Adrenal gland (tissue), 7 donors: ENCODE measurements around the genes METTL7B, ORMDL2 and RAB5B.

- PRO-cap, 3 experiments, result peak in 1 of 3 experiments; most common plus-strand start chr12:55658931 (in 1); most common minus-strand start chr12:55658701 (in 1)
- RAMPAGE, long total RNA, 4 experiments, result no peak in any of the 4 experiments
- RRBS, result no CpG with 5 or more reads among the region's 4 CpGs
Observed at GRCh38 chr12:55658268-55658992, 21.7 kb downstream of the OR10P1 start.

GRCh38 chr12:55680850-55682010 is at the start of gene METTL7B:
Gene METTL7B (plus strand): TSS chr12:55681736.
- PRO-cap, 3 experiments, result peak in 3 of 3 experiments; most common plus-strand start chr12:55681667 (in 2); most common minus-strand start chr12:55681290 (in 2)
- RAMPAGE, long total RNA, 4 experiments, result start-site peak on the plus strand in 3 of 4 experiments, at chr12:55681667-55681741 at its widest, 19 to 25 reads per replicate
- RRBS, result no CpG with 5 or more reads among the region's 16 CpGs

- PRO-cap, 3 experiments, result no peak in any of the 3 experiments
- RAMPAGE, long total RNA, 4 experiments, result no peak in any of the 4 experiments
- RRBS, result no CpG with 5 or more reads among the region's 7 CpGs
Observed at GRCh38 chr12:55694744-55695313, 12.9 kb downstream of the ITGA7 start.

DNA sequence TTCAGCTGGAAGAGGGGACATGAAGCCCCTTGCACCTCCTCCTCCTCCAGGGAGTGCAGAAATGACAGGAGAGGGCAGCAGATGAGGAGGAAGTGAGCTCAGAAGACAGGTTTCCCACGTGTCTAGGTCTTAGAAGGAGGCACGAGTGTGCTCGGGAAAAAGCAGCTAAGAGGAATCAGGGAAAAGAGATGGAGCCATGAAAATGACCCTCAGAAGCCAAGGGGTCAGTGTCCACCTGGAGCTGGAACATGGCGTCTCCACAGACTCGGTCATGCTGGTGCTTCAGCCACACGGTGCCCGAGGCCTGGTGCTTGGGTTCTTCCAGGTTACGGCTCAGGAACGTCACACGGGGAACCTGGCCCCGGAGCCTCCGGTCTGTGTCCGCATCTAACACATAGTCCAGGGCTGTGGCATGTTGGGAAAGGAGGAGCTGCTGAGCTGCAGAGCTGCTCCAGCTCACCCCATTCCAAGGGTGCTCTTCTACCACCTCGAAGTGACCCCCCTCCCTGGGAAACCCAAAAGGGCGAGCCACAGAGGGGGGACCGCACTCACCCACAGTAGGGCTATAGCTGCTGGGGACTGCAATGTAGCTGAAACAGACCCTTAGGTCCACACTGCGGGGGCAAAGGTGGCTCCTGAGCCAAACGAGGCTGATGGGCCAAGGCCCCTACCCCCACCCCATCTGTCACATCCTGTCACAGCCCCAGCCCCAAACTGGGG is 10.9 kb downstream of the ITGA7 start:
- PRO-cap, 3 experiments, result no peak in any of the 3 experiments
- RAMPAGE, long total RNA, 4 experiments, result no peak in any of the 4 experiments
- RRBS, result no CpG with 5 or more reads among the region's 18 CpGs

DNA sequence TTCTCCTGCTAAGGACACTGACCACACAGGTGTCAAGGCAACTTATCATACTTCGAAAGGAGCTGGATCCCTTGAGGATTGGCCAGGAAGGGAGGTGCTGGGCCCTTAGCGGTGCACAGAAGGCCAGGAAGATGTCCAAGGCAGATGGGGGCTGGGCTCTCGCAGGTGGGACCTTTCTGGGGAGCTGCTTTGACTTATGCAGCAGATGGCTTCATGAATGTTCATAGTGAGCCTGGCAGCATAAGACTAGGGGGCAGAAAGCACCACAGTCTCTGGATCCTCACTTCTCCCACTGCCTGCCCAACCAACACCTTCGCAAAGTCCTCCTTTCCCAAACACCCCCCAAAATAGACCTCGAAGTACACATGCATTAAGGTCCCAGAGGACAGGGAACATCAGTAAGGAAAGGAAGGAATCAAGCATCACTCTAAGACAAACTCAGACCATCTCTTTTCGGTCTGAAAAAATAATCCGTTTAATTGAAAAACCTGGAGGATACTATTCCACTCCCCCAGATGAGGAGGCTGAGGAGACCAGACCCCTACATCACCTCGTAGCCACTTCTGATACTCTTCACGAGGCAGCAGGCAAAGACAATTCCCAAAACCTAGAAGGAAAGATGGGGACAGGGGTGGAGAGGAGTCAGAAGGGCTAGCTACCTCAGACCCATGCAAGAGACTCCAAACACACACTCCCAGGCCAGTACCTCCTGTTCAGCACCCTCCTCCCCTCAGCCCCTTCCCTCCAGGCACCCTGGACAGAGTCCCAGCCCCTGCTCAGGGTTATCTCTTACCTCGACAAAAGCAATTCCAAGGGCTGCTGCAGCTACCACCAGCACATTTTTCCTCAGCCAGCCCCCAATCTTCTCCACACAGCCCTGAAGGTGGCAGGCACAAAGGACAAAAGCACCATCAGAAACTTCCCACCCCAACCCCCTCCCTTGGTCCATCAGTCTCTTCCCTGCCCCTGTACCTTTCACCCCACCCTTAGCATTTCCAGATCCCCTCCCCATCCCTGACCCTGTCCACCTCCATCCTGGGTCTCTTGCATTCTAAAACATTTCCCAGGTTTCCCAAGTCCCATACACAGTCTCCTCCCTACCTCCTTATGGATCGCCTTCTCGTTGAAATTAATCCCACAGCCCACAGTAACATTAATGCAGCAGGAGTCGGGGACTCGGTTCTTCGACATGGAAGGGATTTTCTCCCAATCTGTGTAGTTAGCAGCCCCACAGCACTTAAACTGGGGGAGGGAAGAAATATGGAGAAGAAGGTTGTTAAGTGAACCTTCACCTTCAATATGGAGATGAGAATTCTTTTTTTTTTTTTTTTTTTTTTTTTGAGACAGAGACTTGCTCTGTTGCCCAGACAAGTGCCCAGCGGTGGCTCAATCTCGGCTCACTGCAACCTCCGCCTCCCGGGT is 3.3 kb downstream of the CD63 start:
- PRO-cap, 3 experiments, result no peak in any of the 3 experiments
- RAMPAGE, long total RNA, 4 experiments, result no peak in any of the 4 experiments
- RRBS, result no CpG with 5 or more reads among the region's 19 CpGs

DNA sequence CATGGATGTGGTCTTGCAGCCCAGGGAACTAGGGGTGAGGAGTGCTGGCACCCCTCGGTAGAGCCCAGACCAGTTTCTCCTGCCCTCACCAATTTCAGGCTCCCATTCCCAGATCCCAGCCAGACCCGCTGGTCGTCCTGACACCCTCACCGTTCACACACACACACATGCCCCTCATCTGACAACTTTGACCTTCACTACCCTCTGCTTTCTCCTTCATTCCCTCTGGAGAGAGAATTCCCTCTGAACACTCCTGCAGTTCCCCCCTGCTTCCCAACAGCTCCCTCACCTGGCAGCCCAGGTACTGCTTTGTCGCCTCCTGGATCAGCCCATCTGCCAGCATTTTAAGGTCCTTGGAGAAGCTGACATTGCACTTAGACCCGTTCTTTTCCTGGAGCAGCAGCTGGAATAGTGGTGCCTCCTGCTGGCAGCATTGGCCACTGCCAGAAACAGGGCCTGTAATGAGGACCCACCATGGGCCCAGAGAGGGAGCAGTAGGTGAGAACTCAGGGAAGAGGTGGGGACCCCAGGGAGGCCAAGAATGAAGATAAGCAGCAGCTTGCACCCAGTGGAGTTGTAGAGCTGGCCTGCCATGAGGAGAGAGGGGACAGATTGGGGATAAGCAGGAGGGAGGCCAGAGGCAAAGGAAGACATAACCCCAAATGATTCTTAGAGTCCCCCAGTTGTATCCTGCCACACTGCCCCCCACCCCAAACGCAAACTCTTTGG is 5.8 kb upstream of the GDF11 start:
- PRO-cap, 3 experiments, result no peak in any of the 3 experiments
- RAMPAGE, long total RNA, 4 experiments, result no peak in any of the 4 experiments
- RRBS, result no CpG with 5 or more reads among the region's 7 CpGs

GRCh38 chr12:55743239-55744298 is 647 bp downstream of the GDF11 start:
- PRO-cap, 3 experiments, result peak in 3 of 3 experiments; most common plus-strand start chr12:55743362 (in 1); most common minus-strand start chr12:55743515 (in 3)
- RAMPAGE, long total RNA, 4 experiments, result no peak in any of the 4 experiments
- RRBS, result 1% methylated on average over 28 of the region's 89 CpGs

- PRO-cap, 3 experiments, result no peak in any of the 3 experiments
- RAMPAGE, long total RNA, 4 experiments, result no peak in any of the 4 experiments
- RRBS, result no CpG with 5 or more reads among the region's 3 CpGs
Observed at GRCh38 chr12:55755183-55756153, 12.5 kb downstream of the GDF11 start.

DNA sequence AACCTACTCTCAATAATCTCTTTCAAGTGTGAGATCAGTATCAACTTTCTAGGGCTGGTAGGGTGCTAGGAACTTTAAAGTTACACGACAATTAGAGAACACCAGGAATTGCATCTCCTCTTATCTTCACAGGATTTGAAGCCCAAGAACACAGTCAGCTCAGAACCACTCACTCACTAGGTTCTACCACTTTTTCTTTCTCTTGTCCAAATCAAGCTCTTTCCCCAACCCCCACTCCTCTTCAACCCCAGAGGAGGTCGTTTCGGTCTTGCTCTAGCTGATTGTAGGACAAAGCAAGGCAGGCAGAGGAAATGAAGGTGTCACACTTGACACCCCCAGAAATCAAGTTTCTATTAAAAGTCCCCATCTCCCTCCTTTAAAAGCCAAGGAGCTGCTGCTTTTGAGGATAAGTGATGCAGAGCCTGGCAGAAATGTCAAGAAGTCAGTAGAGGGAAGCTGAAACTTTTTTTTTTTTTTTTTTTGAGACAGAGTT is 29.4 kb downstream of the GDF11 start:
- PRO-cap, 3 experiments, result no peak in any of the 3 experiments
- RAMPAGE, long total RNA, 4 experiments, result no peak in any of the 4 experiments
- RRBS, result no CpG with 5 or more reads among the region's 3 CpGs

DNA sequence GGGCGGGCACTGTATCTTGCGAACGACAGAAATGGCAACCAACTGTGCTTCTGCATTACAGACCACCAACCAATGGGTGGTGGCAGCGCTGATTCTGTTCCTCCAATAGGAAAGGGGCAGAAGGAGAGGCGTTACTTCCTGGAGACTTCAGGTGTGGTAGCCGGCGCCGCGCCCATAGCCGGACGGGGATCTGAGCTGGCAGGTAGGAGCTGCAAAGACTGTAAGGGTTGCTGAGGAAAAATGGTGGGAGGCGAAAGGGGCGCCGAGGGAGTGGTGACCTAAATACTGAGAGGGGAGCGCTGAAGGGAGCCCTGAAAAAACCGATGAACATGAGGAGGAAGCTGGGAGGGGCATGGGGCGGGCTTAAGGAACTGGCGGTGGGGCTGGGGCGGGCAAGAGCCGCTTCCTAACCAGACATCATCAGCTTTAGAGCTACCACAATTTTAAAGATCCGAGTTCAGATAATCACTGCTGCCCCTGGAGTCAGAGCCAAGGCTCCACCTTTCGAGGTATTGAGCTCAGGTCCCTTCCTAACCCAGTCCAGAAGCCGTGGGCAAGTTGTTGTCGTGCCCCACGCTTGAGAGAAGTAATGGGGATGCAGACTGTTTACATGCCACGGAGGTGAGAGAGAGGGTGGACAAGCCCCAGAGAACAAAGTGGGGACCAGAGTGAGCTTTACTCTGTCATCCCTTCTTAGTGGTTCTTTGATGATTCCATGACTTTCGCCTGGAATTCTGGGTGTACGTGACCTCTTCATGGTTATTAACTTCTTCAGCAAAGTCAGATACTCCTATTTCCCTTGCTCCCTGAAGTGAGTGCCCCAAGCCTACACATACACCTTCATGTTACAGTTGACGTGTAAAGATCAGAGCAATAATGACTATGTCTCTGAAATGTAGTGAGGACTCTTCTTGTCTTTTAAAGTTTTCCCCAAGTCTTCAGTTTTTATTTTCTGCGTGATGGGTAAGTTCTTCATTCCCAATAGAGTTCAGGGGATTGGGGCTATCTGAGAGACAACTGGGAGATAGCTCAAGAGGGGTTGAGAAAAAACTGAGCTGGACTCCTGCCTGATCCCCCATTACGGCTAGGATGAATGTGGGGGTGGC is at the start of gene ORMDL2:
TSS of gene ORMDL2 (plus strand) at position 131 of the 1,106 bp plus-strand sequence.
- PRO-cap, 3 experiments, result peak in 3 of 3 experiments; most common plus-strand start position 134 of the sequence (in 2); most common minus-strand start position 217 of the sequence (in 1)
- RAMPAGE, long total RNA, 4 experiments, result start-site peak on the plus strand in 4 of 4 experiments, centred at positions 148 to 158 of the sequence, 20 to 325 reads per replicate
- RRBS, result no CpG with 5 or more reads among the region's 31 CpGs

- PRO-cap, 3 experiments, result no peak in any of the 3 experiments
- RAMPAGE, long total RNA, 4 experiments, result no peak in any of the 4 experiments
- RRBS, result no CpG with 5 or more reads among the region's 11 CpGs
Observed at GRCh38 chr12:55834529-55835411, 5.4 kb upstream of the DNAJC14 start.

- PRO-cap, 3 experiments, result no peak in any of the 3 experiments
- RAMPAGE, long total RNA, 4 experiments, result no peak in any of the 4 experiments
- RRBS, result no CpG with 5 or more reads among the region's 5 CpGs
Observed at GRCh38 chr12:55956426-55956743, 9.5 kb downstream of the PMEL start.

GRCh38 chr12:55973891-55974750 is at the start of gene RAB5B:
Gene RAB5B (plus strand): TSS chr12:55974078.
- PRO-cap, 3 experiments, result peak in 3 of 3 experiments; most common plus-strand start chr12:55974104 (in 3); most common minus-strand start chr12:55974409 (in 2)
- RAMPAGE, long total RNA, 4 experiments, result start-site peak on the plus strand in 4 of 4 experiments, at chr12:55974027-55974999 at its widest, 49 to 96 reads per replicate
- RRBS, result 2% methylated on average over 13 of the region's 41 CpGs

DNA sequence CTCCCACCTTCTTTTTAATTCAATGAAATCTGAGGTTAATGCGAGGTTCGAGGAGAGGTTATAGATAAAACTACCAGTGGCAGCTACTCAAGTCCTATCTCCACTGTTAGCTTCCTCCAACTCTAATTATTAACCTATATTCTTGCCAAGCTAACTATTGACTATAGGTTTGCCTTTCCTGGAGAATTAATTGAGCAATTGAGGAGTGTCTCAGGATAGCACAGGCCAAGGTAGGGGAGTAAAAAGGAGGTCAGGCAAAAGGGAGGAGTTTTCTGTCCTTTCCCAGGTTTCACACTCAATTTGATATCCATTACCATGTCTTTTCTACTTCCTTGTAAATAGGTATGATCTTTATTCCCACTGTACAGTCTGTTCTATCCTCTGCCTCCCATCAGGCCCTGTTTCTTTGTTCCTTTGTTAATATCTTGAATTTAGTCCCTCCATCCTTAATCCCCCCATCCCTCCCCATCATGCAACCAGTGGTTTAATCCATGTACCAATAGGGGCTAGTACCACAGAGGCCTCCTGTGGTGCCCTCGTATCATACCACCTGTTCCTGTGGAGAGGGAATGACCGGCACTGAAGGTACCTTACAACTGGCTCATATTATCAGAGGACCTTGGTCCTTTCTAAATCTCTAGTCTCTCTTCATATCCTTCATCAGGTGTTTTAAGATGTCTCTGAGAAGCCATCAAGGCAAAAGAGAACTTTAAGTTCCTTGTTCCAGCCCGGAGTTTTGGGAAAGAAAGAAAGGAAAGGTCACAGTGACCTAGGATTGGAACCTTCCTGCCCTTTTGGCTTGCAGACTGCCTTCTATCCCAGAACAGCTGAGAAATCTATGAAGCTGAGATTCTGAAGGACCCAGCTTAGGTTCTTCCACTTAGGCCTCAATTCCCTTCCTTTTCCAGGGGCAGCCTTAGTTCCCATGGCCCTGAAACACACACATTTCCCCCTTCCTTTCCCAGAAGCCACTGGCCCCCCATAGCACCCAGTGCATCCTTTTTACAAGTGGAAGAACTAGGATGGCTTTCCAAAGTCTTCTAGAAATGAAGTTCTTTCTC is 3.5 kb upstream of the SUOX start:
- PRO-cap, 3 experiments, result no peak in any of the 3 experiments
- RAMPAGE, long total RNA, 4 experiments, result no peak in any of the 4 experiments
- RRBS, result no CpG with 5 or more reads among the region's 5 CpGs

DNA sequence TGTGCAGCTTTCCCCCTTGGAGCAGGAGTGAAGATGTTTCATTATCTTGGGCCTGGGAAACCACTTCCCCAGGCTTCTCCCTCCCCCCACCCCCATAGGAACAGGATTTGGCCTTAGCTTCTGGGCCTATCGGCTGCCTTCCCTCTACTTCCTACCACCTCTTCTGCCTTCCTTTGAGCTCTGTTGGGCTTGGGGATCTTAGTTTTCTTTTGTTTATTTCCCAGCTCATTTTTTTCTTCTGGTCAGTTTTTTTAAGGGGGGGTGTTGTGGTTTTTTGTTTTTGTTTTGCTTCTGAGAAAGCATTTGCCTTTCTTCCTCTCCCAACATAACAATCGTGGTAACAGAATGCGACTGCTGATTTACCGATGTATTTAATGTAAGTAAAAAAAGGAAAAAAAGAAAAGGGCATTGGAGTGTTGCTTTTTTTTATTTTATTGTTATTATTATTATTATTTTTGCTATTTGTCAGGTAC is 2.7 kb upstream of the SUOX start:
- PRO-cap, 3 experiments, result no peak in any of the 3 experiments
- RAMPAGE, long total RNA, 4 experiments, result no peak in any of the 4 experiments
- RRBS, result no CpG with 5 or more reads among the region's 4 CpGs

GRCh38 chr12:55996334-55996975 is 621 bp upstream of the SUOX start:
- PRO-cap, 3 experiments, result no peak in any of the 3 experiments
- RAMPAGE, long total RNA, 4 experiments, result no peak in any of the 4 experiments
- RRBS, result 0% methylated on average over 3 of the region's 18 CpGs

DNA sequence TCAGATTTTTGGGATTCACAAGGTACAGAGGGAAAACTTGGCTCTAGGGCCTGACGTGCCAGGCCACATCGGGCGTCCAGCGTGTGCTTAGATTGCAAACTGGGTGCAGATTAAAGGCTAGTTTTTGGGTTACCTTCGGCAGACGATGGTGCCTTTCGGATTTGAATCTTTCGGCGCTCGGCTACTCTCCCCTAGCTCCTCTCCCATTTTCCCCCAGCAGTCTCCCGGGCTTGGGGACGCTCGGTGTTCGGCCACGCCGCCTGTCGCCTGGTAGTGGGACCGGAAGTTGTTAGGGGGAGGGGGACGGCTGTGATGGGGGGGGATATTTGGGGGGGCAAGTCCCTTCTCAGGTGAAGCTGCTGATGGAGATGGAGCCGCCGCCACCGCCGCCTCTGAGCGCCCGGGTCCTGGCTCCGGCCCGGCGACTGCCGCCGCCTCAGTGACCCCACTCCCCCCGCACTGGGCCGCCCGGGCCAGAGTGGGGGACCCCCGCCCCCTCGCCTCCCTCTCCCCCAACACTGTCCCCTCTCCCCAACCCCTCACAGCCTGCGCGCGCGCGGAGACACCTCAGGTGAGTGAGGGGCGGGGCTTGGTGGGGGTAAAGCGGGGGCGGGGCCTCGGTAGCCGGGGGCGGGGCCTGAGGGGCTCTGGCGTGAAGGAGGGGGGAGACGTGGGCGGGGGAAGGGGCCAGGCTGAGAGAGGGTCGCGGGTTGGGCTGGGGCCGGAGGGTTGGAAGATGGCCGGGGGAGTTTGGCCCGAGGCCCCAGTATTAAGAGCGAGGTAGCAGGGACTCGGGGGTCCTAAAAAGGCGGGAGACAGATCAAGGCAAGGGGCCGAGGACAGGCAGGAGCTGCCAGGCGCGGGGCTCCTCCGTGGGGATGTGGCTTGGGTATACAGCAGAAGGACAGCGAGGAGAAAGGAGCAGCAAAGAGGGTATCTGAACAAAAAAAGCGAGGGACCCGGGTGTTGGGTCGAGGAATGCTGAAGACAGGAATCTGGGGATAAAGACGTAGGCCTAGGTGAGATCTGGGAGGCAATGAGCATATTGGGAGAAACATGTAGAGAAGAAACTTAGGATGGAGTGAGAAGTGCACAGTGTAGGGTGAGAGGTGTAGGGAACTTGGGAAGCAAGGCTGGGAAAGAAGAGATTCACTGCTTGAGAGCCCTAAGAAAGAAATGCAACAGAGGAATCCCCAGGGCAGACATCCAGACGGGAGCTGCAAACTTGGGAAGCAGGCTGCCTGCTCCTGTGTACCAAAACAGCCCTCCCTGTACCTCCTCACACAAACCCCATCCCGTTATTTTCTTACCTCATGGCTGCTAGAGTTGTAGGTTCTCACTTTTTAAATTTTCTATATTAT is 10.6 kb downstream of the SUOX start:
- PRO-cap, 3 experiments, result peak in 3 of 3 experiments; most common plus-strand start position 353 of the sequence (in 1); most common minus-strand start position 577 of the sequence (in 3)
- RAMPAGE, long total RNA, 4 experiments, result no peak in any of the 4 experiments
- RRBS, result 1% methylated on average over 22 of the region's 68 CpGs

GRCh38 chr12:56020202-56020652 is 616 bp upstream of the IKZF4 start:
- PRO-cap, 3 experiments, result peak in 1 of 3 experiments; most common plus-strand start chr12:56020577 (in 1); most common minus-strand start chr12:56020459 (in 1)
- RAMPAGE, long total RNA, 4 experiments, result no peak in any of the 4 experiments
- RRBS, result no CpG with 5 or more reads among the region's 2 CpGs

GRCh38 chr12:56046023-56046645 is 4.4 kb downstream of the RPS26 start:
- PRO-cap, 3 experiments, result peak in 1 of 3 experiments; most common plus-strand start chr12:56046437 (in 1)
- RAMPAGE, long total RNA, 4 experiments, result no peak in any of the 4 experiments
- RRBS, result no CpG with 5 or more reads among the region's 8 CpGs

DNA sequence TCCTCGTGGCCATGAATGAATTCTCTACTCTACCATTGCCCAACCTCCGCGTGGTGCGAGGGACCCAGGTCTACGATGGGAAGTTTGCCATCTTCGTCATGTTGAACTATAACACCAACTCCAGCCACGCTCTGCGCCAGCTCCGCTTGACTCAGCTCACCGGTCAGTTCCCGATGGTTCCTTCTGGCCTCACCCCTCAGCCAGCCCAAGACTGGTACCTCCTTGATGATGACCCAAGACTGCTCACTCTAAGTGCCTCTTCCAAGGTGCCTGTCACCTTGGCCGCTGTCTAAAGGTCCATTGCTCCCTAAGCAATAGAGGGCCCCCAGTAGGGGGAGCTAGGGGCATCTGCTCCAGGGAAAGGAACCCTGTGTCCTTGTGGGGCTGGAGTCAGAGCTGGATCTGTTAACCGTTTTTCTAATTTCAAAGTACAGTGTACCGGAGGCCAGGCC is 5.1 kb downstream of the ERBB3 start:
- PRO-cap, 3 experiments, result no peak in any of the 3 experiments
- RAMPAGE, long total RNA, 4 experiments, result no peak in any of the 4 experiments
- RRBS, result no CpG with 5 or more reads among the region's 14 CpGs